Mononuclear cell (primary cell): ENCODE results near the genes C11orf87 and RDX.

GRCh38 chr11:106001998-106002575, 20.0 kb downstream of the MSANTD4 start:
- RRBS, result no CpG with 5 or more reads among the region's 3 CpGs

DNA sequence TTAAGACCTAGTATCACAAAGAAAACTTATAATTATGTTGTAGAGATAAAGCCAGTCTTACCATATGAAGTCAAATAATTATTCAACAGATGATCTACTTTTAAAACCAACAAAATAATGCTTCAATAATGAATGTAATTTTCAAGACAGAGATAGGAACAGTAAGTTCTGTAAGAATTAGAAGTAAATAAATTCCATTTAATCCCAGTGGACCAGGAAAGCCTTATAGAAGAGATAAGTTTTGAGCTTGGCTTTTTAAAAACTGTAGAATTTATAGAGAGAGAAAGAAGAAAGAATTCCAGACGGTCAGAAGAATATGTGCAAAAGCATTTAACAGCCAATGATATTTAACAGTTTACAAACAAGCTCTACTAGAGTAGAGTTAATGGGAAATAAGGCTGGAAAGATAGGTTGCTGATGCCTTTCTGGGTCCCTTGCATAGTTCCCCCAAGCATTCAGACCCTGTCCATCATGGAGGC, 456.5 kb downstream of the AASDHPPT start:
- RRBS, result no CpG with 5 or more reads among the region's 1 CpG

DNA sequence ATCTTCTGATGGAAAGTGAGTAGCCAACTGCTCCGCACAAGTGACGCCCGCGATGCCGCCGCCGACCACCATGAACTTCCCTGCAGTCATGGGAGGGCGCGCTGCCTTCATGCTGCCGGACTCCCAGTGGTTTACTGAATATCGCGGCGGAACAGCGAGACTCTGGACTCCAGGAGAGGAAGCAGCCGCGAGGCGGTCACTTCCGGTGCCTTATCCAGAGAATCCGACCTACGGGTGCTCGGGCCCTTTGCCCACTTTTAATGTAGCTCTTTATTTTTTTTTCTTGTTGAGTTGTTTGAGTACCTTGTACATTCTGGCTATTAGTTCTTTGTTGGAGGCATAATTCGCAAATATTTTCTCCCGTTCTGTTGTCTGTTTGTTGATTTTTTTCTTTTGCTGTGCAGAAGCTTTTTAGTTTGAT, 190.5 kb downstream of the GUCY1A2 start:
- RRBS, result no CpG with 5 or more reads among the region's 23 CpGs

GRCh38 chr11:107018970-107019806, 912 bp upstream of the GUCY1A2 start:
- RRBS, result 4% methylated on average over 4 of the region's 39 CpGs

DNA sequence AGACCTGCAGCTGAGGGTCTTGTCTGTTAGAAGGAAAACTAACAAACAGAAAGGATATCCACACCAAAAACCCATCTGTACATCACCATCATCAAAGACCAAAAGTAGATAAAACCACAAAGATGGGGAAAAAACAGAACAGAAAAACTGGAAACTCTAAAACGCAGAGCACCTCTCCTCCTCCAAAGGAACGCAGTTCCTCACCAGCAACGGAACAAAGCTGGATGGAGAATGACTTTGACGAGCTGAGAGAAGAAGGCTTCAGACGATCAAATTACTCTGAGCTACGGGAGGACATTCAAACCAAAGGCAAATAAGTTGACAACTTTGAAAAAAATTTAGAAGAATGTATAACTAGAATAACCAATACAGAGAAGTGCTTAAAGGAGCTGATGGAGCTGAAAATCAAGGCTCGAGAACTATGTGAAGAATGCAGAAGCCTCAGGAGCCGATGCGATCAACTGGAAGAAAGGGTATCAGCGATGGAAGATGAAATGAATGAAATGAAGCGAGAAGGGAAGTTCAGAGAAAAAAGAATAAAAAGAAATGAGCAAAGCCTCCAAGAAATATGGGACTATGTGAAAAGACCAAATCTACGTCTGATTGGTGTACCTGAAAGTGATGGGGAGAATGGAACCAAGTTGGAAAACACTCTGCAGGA, 109.5 kb downstream of the C11orf65 start:
- RRBS, result no CpG with 5 or more reads among the region's 12 CpGs

DNA sequence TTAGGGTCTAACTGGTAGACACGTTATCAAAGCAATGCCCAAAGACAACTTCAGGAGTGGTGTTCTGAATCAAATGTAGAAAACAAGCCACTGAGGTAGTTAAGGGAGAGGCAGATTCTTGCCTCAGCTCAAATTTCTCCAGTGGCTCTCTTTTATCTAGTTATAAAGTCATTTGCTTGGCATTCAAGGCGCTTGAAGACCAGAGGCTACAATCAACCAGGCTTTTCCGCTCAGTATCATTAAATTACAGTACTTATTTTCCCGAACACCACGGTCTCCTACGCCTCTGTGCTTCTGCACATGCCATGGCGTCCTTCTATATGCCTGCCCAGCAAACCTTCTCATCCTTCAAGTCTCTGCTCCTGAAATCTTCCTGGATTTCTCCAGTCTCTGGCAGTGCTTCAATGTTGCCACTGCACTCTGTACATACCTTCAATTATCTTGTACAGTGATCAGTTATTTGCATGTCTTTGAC, 1.5 kb downstream of the POGLUT3 start:
- RRBS, result no CpG with 5 or more reads among the region's 7 CpGs

GRCh38 chr11:108809933-108810513, 145.2 kb downstream of the DDX10 start:
- RRBS, result no CpG with 5 or more reads among the region's 6 CpGs

DNA sequence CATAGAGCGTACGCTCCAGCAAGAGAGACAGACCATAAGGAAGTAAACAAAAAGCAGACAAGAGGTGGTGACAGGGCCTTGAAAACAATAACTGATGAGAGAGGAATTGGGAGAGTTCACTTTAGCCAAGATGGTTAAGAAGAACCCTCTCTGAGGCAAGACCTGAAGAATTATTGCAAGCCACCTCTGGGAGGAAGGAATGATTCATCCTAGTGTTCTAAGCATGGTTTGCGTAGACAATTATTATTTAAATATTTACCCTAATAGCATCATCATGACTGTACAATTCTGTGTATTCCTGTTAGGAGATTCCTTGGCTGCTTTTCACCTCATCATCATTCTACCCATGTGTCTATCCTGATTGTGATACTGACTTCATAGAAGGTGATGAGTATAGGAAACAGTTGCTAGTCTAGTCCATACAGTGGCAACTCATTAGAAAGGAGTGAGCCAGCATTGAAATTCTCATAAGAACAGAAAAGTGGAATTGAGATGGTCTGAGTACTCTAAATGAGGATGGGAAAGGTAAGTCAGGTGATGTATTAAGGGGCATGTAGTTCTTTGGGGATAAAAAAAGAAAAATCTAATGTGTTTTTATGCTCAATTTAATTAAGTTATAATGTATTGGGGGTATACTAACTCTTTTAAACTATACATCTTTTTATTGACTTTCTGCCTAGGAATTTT, 264.5 kb downstream of the DDX10 start:
- RRBS, result no CpG with 5 or more reads among the region's 3 CpGs

DNA sequence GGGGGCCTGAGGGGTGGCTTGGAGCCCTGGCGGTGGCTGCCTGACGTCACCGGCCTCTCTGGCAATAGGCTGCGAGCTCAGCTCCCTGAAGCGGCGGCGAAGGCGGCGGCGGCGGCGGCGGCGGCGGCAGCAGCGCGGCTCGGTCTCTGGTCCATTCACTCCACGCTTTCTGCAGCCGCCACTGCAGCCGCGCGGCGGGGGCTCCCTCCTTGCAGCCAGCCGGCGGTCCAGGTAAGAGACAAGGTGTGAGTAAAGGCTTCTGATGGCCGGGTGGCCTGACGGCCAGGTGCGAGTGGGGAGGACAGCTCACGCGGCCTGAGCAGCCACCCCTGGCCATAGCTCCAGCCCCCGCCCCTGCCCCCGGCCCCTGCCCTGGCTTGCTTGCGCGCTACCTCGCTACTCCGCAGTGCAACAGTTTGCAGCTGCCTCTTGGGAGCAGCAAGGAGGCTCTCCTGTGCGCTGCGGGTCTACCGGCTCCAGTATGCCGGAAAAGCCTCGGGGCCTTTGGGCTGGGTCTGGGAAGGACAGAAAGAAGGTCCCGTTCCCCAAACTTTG, at the start of gene C11orf87:
Gene C11orf87 (plus strand): TSS at position 158 of the 555 bp plus-strand sequence.
- RRBS, result 6% methylated on average over 13 of the region's 43 CpGs

- RRBS, result no CpG with 5 or more reads among the region's 7 CpGs
These were observed 325.9 kb downstream of the C11orf87 start for GRCh38 chr11:109747746-109748469.

- RRBS, result no CpG with 5 or more reads among the region's 3 CpGs
These were observed 38.5 kb downstream of the ZC3H12C start for GRCh38 chr11:110131632-110132067.

- RRBS, result no CpG with 5 or more reads among the region's 4 CpGs
These were observed 65.6 kb downstream of the RDX start for GRCh38 chr11:110230555-110231395.

GRCh38 chr11:110255189-110255453, 41.3 kb downstream of the RDX start:
- RRBS, result no CpG with 5 or more reads among the region's 1 CpG

GRCh38 chr11:110296326-110297330, at the start of gene RDX:
Gene RDX (minus strand): TSS chr11:110296614.
- RRBS, result 2% methylated on average over 49 of the region's 106 CpGs

DNA sequence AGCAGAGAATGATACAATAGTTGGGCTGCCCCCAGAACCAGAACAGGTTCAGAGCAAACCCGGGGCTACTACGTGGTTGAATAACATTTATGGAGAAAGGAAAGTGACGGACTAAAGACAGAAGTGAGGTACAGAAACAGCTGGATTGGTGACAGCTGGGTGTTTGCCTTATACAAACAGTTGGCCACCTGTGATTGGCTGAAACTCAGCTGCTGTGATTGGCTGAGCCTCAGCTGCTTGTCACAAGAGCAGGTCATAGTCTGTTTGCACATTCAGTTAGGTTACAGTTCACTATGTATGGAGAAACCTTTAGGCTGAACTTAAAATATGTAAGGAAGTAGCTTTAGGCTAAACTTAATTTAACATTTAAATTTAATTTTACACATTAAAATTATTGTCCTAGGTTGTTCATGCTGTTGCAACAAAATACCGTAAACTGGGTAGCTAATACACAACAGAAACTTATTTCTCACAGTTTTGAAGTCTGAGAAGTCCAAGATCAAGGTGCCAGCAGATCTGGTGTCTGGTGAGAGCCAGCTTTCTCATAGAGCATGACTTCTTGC, 52.6 kb upstream of the FDX1 start:
- RRBS, result no CpG with 5 or more reads among the region's 4 CpGs

DNA sequence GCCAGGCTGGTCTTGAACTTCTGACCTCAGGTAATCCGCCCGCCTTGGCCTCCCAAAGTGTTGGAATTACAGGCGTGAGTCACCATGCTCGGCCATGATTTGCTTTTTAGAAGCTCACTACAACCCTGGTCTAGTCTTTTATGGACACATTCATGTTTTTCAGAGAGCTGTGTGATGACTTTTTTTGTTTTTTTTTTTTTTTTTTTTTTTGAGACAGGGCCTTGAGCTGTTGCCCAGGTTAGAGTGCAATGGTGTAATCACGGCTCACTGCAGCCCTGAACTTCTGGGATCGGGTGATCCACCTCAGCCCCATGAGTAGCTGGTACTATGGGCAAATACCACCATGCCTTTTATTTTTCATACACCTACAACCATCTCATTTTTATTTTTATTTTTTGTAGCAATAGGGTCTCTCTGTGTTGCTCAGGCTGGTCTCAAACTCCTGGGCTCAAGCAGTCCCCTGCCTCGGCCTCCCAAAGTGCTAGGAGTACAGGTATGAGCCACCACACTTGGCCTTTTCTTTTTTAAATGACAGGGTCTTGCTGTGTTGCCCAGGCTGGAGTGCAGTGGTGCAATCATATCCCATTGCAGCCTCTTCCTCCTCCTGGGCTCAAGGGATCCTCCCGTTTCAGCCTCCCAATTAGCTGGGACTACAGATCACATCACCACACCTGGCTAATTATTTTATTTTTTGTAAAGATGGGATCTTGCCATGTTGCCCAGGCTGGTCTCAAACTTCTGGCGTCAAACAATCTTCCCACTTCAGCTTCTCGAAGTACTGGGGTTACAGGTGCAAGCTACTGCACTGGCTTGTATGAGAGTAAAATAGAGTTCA, 5.0 kb downstream of the FDX1 start:
- RRBS, result no CpG with 5 or more reads among the region's 10 CpGs

- RRBS, result no CpG with 5 or more reads among the region's 4 CpGs
These were observed 92.5 kb downstream of the FDX1 start for GRCh38 chr11:110522256-110522695.

DNA sequence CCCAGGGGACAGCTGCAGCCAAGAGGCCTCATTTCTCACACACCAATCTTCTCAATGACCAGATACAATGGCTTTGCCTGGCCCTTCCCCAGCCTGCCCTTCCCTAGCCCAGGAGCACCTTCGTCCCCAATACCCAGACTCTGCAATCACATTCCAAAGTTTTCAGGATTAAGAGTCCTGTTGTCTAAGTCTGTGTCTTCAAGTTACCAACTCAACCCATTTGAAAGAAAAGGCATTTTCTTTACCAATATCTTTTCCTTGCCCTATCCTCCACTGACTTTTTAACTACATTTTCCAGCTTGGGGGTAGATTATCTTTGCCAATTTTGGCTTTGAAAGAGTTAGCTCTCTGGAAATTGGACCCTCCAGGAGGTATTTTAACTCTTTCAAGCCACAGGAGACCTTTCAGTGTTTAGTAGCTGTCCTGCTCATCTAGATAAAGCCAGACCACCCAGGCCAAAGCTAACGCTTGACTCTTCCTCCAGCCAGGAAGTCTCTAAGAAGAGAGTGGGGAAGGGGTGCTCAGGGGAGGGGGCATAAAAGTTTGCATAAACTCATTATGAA, 235.2 kb upstream of the ARHGAP20 start:
- RRBS, result no CpG with 5 or more reads among the region's 2 CpGs

DNA sequence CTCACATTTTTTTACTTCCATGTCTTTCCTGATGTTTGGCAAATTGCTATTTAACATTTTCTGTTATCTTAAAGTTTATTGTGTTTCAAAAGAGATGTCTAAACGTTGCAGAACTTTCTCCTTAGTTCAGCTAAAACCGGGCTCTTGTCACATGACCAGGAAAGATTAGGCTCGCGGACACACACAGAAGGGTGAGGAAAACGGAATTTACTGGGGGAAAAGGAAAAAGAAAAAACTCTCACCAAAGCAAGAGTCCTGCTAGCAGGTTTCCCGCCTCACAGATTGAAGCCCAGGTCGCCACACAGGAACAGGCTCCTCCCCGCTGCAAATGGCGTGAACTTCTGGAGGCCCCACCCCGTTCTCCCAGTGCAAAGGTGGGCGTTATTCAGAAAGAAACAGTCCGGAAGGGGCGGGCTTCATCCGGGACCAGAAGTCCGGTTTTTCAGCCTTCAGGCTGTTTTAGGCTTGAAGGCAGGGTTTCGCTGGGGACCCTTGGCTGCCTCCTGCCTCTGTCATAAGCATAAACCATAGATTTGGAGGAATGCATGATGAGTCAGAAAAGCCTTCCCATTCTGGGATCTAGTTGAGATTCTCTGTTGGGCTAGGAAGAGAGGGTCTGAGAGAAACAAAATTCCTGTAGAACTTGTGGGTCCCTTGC, 148.4 kb upstream of the POU2AF2 start:
- RRBS, result no CpG with 5 or more reads among the region's 16 CpGs

- RRBS, result no CpG with 5 or more reads among the region's 16 CpGs
These were observed 35.0 kb upstream of the POU2AF1 start for GRCh38 chr11:111413658-111414902.